OCI-LY7 (cell line): ENCODE measurements around a stretch of chr21.

DNA sequence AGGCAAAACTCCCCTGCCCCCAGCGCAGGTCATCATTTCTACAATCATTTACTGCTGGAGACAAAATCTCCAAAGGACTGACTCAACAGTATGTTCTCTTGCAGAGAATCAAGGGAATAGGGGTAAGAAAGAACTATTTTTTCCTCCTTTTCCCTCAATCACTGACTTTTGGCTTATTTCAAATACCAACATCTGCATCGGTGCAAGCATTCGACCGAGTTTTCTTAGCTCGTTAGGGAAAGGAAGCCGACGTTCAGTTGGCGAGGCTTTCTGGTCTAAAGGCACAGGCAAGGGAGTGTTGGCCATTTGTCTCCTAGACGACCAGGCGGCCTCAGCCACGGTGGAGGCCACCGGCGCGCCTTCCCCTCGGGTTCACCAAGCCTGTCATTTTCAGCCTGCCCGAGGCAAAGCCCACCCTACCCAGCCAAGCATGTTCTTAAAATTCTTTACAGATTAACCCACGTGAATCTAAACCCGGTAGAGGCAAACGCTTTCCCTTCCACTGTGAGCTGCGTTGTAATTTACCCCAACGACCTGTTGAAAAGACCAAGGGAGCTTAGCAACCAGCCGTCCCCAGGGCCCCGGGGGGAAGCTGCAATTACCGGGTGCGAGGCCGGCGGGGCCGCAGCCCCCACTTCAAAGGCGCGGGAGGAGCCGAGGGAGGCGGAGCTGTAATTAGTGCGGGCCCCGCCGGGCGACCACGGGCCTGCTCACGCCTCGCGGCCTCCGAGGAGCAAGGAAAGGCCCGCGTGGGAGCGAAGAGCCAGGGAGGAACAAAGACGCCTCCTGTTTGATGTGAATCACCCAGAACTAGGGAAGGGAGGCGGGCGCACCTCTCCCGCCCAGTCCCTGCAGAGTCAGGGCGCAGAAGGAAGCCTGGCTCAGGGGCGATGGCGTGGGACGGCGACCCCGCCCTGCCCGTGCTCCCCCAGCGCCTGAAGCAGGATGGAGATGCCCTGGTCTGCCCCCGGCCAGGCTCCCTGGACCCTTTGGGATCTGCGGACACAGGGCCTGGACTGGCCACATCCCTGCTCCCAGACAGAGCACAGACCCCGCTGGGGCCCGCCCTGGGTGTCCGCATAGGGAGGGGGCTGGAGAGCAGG is 11.9 kb upstream of the TSPEAR start:
- PRO-cap: no peak
- RAMPAGE, long total RNA: no peak

DNA sequence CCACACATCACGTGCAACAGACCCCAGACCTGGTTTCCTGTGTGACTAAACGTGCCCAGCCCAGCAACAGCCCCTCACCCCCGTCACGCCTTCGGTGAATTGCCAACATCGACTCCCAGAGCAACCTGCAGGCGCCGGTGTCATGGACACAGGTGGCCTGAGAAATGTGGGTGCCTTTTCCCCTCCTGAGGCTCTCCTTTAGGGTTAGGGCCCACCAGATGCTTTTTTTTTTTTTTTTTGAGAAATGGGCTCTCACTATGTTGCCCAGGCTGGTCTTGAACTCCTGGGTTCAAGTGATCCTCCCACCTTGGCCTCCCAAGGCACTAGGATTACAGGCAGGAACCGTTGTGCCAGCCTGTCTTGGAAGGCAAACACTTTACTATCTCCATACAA is 24.3 kb upstream of the SUMO3 start:
- PRO-cap: no peak
- RAMPAGE, long total RNA: no peak

GRCh38 chr21:44873955-44874267 is 421 bp upstream of the PTTG1IP start:
- PRO-cap: no peak
- RAMPAGE, long total RNA: no peak

- PRO-cap: unidirectional peak, plus-strand start at chr21:44913650; unidirectional peak, plus-strand start at chr21:44913683
- RAMPAGE, long total RNA: no peak
These were observed 7.3 kb downstream of the ITGB2 start for GRCh38 chr21:44913164-44913936.

DNA sequence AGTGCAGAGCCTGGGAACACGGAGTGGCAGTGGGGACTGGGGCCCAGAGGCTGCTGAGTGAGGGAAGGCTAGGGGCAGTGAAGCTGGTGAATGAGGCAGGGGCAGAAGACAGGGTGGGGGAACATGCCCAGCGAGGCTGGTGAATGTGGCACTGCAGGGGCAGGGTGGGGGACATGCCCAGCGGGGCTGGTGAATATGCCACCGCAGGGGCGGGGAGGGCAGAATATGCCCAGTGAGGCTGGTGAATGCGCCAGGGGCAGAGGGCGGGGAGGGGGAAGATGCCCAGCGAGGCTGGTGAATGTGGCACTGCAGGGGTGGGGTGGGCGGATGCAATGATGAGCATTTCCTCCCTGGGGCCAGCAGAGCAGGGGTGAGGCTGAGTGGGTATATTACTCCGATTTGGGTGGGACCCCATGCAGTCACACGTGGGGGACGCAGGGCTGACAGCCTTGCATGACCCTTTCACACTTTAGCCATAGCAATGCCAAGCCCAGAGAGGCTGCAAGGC is 9.4 kb upstream of the SLX9 start:
- PRO-cap: bidirectional peak, plus-strand start at position 416 of the sequence, minus-strand start at position 271 of the sequence
- RAMPAGE, long total RNA: no peak

- PRO-cap: no peak
- RAMPAGE, long total RNA: no peak
These were observed 14.6 kb downstream of the SLX9 start for GRCh38 chr21:44954439-44954799.

DNA sequence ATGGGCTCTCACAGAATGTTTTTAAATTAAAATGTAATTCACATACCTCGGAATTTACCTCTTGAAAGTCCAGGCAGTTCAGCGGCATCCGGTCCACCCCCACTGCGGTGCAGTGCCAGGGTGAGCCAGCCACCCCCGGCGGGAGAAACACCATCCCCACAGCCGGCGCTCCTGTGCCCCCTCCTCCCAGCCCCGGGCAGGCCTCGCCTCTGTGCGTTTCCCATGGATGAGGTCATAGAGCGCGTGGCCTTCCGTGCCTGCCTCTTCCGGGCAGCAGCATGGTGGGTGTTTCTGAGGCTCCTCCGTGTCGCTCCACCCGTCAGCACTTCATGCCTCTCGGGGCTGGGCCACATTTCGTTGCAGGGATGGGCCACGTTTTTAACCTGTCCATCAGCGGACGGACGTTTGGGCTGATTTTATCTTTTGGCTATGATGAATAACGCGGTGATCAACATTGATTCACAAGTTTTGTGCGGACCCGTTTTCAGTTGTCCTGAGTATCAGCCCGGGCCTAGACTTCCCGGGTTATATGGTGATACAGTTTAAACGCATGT is 64.6 kb downstream of the SLX9 start:
- PRO-cap: no peak
- RAMPAGE, long total RNA: no peak

- PRO-cap: no peak
- RAMPAGE, long total RNA: no peak
These were observed 43.8 kb upstream of the ADARB1 start for GRCh38 chr21:45030650-45030975.

GRCh38 chr21:45034145-45034669 is 40.2 kb upstream of the ADARB1 start:
- PRO-cap: no peak
- RAMPAGE, long total RNA: no peak

GRCh38 chr21:45055816-45056279 is 18.5 kb upstream of the ADARB1 start:
- PRO-cap: no peak
- RAMPAGE, long total RNA: no peak

- PRO-cap: no peak
- RAMPAGE, long total RNA: no peak
These were observed 12.8 kb downstream of the ADARB1 start for GRCh38 chr21:45086895-45087921.

DNA sequence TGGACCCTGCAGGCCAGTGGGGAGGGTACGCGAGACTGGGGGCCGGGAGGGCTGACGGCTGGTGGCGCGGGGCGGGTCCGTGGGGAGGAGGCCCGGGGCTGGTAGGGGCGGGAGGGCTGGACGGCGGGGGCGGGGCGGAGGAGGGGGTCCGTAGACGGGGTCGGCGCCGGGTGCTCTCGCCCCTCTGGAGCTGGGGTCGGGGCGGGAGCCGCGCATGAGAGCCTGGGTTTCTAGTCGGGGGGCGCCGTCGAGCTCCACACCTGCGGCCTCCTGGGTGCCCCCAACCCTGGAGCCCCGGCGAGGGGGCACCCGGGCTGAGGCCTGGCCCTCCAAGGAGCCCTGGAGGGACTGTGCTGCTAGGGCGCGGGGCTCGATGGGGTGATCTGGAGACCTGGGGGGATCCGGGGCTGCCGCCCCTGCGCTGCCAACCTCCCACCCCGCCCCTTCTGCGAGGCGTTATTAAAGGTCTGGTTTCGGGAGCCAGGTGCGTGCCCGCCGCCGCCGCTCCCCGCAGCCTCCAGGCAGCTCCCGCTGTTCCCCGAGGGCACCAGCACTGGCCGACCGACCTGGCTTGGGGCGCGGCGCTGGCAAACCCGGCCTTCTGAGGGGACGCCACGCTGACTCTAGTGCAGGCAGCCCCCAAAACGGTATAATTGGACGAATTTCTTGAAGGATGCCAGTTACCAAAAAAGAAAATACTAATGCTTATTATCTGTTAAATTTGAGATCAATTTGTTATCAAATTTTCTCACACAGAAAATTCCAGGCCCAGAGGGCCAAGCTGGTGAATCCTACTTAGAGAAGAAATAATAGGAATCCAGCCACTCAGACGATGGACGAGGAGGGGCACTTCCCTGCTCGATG is 757 bp upstream of the POFUT2 start:
- PRO-cap: no peak
- RAMPAGE, long total RNA: no peak

- PRO-cap: no peak
- RAMPAGE, long total RNA: no peak
These were observed 3.2 kb upstream of the POFUT2 start for GRCh38 chr21:45290818-45291427.

GRCh38 chr21:45336691-45337352 is 49.1 kb upstream of the POFUT2 start:
- PRO-cap: no peak
- RAMPAGE, long total RNA: no peak

DNA sequence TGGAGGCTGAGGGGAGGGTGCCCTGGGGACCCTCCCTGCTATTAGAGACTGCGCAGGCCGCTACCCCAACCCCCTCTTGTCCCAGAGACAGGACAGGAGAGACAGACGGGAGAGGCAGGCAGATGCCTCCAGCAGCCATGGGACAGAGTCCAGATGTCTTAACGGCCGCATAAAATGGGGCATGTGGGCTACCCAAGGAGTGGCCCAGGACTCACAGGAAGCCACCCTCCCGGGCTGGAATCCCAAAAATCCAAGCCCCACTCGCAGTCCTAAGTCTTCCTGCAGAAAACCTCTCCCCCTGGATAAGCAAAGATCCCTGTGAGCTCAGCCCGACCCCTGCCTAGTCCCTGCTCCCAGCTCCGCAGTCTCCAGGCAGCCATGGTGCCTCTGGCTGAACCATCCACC is 43.6 kb upstream of the COL18A1 start:
- PRO-cap: no peak
- RAMPAGE, long total RNA: no peak

GRCh38 chr21:45366734-45367650 is 38.0 kb upstream of the COL18A1 start:
- PRO-cap: no peak
- RAMPAGE, long total RNA: no peak

- PRO-cap: no peak
- RAMPAGE, long total RNA: no peak
These were observed 34.3 kb upstream of the COL18A1 start for GRCh38 chr21:45370735-45371054.

- PRO-cap: no peak
- RAMPAGE, long total RNA: no peak
These were observed 1.9 kb downstream of the COL18A1 start for GRCh38 chr21:45406803-45407301.

GRCh38 chr21:45410321-45411317 is 5.7 kb downstream of the COL18A1 start:
- PRO-cap: no peak
- RAMPAGE, long total RNA: no peak

GRCh38 chr21:45421419-45422154 is 16.6 kb downstream of the COL18A1 start:
- PRO-cap: no peak
- RAMPAGE, long total RNA: no peak